Heart right ventricle (tissue), 2 donors: ENCODE results near the gene ARHGAP18.

GRCh38 chr6:127267006-127268085 lies 682 bp downstream of the RNF146 start:
- PRO-cap, 2 experiments: peak in 1 of 2 experiments; most common plus-strand start chr6:127267341 (in 1); most common minus-strand start chr6:127267253 (in 1)

- PRO-cap, 2 experiments: no peak in any of the 2 experiments
Measured at GRCh38 chr6:127289739-127290424, 23.2 kb downstream of the RNF146 start.

DNA sequence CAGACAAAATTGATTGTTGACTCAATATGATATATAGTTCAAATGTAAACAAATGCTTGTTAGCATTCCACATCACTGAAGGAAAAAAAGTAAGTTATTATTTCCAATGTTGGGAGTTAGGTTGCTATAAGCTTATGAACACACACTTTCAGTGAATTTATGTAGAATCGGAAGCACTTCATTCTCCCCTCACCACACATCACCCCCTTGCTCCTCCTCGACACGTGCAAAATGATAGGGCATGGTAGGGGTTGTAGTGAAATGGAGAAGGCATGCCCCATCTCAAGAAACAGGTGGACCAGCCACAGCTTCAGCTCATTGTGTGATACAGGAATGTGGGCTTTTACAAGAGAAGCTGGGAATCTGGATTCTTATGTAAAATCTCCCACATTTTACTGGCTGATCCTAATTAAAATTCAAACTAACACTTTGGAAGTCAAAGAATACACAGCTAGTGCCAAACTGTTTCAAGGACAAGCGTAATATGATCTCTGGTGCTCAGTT lies 24.1 kb upstream of the KIAA0408 start:
- PRO-cap, 2 experiments: no peak in any of the 2 experiments

DNA sequence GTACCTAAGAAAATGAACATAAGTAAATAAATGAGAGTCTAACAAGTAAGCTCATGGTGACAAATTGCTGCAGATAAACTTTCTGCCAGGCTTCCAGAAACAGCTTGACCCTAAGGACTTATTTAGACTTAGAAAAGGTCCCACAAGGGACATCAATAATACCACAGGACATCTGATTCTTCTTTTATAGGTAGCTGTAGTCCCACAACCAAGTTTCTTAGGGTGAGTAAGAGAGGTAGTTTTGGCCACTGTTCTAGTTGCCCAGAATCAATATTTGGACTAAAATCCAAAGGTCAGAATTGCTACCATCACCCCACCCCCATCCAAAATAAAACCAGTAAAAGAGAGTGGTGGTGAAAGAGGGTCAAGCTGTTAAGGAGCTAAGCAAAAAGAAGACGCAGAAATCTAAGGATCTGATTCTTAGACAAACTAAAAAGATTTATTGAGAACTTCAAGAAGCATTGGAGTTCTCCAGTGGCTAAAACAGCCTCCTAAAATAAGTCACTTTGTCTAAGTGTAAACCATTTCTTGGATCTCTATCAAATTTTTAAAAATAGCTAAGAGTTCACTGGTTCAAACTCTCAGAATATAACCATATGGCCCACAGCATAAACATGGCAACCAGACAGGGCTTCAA lies 180.6 kb downstream of the PTPRK start:
- PRO-cap, 2 experiments: no peak in any of the 2 experiments

DNA sequence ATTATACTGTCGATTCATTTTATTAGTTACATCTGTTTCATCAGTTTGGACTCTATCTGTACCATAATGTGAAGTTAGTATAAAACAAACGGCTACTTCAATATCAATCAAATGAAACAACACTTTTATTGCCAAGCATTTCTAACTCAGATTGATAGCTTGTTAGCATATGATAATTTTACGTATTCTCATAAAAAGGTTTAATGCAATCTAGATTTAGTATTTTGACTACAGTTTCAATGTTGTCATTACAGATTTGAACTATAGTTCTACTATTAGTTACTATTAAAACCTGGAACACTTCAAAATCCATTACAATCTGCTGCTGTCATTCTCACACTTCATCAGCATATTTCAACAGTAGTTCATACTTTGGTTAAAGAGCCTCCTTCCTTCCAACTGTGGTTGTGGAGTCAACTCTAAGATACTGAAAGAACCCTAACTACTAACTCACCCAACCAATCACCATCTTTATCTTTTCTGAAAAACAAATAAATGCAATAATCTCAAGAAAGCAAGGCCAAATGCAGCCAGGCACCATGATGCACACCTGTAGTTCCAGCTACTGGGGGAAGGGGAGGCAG lies 149.1 kb downstream of the PTPRK start:
- PRO-cap, 2 experiments: no peak in any of the 2 experiments

DNA sequence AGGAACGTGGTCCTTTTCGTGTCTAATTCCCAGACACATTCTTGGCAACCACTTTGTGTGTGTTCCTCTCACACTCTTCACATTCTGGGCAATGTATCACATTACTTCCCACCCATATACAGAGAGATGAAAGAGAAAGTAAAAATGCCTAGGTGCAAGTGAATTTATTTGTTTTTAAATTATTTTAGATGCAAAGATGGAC lies 102.7 kb downstream of the PTPRK start:
- PRO-cap, 2 experiments: no peak in any of the 2 experiments

- PRO-cap, 2 experiments: no peak in any of the 2 experiments
Measured at GRCh38 chr6:128505679-128505946, 14.8 kb downstream of the PTPRK start.

DNA sequence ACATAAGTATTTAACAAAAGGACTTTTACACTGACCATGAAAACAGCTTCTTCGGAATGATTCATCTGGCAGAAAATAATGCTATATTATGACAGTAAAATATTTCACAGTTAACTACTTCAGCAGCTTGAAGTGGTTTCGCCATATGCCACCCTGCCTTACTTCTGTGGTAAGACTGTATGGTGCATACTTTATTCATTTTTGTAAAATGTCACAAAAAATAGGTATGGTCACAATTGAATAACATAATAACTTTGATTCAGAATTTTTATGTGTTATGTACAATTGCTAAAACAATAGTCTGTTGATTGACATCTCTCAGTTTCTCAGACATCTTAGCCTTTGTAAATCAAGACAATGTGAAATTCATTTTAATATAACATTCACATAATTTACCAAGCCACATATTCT lies 981 bp upstream of the PTPRK start:
- PRO-cap, 2 experiments: no peak in any of the 2 experiments

- PRO-cap, 2 experiments: no peak in any of the 2 experiments
Measured at GRCh38 chr6:128885421-128885882, 2.5 kb downstream of the LAMA2 start.

- PRO-cap, 2 experiments: no peak in any of the 2 experiments
Measured at GRCh38 chr6:128997607-128998260, 114.8 kb downstream of the LAMA2 start.

GRCh38 chr6:129246268-129246869 lies 363.4 kb downstream of the LAMA2 start:
- PRO-cap, 2 experiments: no peak in any of the 2 experiments

DNA sequence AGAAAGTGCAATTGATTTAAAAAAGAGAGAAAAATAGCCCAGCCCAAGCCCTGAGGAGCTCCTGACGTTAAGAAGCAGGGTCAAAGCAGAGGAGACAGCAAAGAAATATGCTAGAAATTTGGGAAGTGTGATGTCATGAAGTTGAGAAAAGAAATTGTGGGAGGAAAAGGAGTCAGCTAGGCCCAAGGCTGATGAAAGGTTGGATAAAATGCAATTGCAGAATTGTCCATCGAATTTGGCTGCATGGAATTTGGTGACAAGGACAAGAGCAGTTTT lies 381.6 kb downstream of the LAMA2 start:
- PRO-cap, 2 experiments: no peak in any of the 2 experiments

DNA sequence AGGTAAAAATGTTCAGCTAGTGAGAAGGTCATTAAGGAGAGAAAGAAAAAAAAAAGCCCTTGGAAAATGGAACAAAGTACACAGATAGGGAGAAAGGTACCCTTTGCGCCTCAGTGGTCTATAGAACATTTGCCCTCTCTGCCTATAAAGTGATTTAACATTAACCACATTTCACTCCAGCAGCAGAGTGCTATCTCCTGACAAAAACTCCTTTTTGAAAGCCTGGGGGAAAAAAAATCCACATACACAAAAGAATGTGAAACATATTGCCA lies 798 bp downstream of the ARHGAP18 start:
- PRO-cap, 2 experiments: no peak in any of the 2 experiments

GRCh38 chr6:129709515-129710586 lies at the start of gene ARHGAP18:
Gene ARHGAP18 (minus strand): TSS chr6:129710177.
- PRO-cap, 2 experiments: peak in 2 of 2 experiments; most common plus-strand start chr6:129710370 (in 2); most common minus-strand start chr6:129710219 (in 2)

DNA sequence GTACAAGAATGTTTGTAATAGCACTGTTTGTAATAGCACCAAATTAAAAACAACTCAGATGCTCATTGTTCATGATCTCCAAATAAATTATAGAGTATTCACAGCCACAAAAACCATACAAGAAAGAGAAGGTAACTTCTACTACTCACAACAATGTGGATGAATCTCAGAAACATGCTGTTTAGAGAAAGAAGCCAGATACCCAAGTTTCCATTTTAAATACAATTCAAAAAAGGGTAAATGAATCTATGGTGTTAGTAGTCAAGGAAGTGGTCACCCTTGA lies 90.8 kb downstream of the SAMD3 start:
- PRO-cap, 2 experiments: no peak in any of the 2 experiments

GRCh38 chr6:130138249-130139015 lies 84.3 kb downstream of the SAMD3 start:
- PRO-cap, 2 experiments: no peak in any of the 2 experiments

DNA sequence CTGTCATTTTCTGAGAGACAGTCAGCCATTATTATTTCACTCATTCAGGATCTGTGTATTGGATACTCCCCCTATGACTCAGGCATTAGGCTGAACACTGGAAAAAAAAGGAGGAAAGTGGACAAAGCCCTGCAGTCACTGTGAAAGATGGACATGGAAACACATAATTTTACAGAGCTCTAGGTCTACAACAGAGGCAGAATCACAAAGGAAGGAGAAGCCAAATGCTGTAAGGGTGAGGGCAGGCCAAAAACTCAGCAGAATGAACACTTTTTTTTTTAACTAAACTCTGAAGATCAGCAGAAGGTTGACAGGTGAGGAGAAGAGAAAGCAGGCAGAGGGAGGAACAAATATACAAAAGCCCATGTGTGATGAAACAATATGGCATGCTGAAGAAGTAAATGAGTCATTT lies 39.1 kb downstream of the EPB41L2 start:
- PRO-cap, 2 experiments: peak in 1 of 2 experiments; most common plus-strand start position 134 of the sequence (in 1)

DNA sequence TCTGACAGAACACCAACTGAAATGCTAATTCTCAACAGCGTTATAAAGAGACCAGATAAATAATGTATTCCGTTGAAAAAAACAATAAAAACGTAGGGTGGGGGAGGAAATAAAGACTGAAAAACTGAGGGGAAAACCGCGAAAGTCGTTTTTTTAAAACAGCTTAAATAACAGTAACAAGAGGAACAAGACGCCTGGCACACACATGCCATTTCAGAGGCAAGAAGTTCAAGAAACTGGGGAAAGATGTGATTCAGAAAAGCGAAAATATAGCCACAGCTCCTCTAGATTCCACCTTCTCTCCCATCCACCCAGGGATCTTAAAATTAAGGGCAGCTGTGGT lies 1.3 kb downstream of the EPB41L2 start:
- PRO-cap, 2 experiments: no peak in any of the 2 experiments

- PRO-cap, 2 experiments: no peak in any of the 2 experiments
Measured at GRCh38 chr6:131295051-131295600, 159.9 kb downstream of the AKAP7 start.

- PRO-cap, 2 experiments: no peak in any of the 2 experiments
Measured at GRCh38 chr6:131901853-131902169, 49.4 kb downstream of the CCN2 start.